Measurements from ENCODE around the genes OR13F1, OR13C3 and OR13C8.

- RRBS = no CpG with 5 or more reads among the region's 5 CpGs
Measured at GRCh38 chr9:100111035-100111681, 12.1 kb downstream of the INVS start.

- RRBS = no CpG with 5 or more reads among the region's 5 CpGs
Measured at GRCh38 chr9:100296756-100297615, 55.8 kb downstream of the TEX10 start.

GRCh38 chr9:101326426-101326622 lies 58.5 kb downstream of the BAAT start:
- RRBS = no CpG with 5 or more reads among the region's 2 CpGs

GRCh38 chr9:101326623-101327074 lies 58.2 kb downstream of the BAAT start:
- RRBS = no CpG with 5 or more reads among the region's 1 CpG

DNA sequence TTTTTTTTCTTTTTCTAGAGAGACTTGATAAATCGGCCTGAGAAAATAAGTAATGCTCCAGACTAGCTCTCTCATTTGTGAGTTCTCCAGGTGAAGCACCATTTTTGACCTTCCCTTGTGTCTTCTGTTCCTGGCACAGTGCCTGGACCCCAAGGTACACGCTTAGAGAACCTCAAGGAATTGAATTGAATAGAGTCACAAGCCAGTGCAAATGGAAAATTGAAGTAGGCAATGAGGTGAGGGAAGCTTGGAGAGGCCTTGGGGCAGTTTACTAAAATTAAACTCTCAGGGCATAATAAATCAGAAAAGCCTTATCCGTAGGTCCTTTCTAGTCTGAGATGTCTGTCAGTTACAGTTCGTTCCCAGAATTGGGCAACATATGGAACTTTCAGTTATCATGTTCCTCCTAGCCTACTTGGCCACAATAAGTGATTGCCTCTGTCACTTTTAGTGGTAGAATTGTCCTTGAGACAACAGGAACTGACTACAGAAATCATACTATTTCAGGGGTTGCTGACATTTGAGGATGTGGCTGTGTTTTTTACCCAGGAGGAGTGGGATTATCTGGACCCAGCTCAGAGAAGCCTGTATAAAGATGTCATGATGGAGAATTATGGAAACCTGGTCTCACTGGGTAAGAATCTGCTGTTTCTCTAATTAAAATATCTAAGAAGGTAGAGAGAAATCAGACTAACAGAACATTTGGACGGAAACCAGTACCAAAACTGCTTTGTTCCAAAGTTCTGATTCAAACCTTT lies 905 bp downstream of the ZNF189 start:
- RRBS = no CpG with 5 or more reads among the region's 5 CpGs

GRCh38 chr9:101422917-101423315 lies 12.7 kb downstream of the ALDOB start:
- RRBS = no CpG with 5 or more reads among the region's 2 CpGs

DNA sequence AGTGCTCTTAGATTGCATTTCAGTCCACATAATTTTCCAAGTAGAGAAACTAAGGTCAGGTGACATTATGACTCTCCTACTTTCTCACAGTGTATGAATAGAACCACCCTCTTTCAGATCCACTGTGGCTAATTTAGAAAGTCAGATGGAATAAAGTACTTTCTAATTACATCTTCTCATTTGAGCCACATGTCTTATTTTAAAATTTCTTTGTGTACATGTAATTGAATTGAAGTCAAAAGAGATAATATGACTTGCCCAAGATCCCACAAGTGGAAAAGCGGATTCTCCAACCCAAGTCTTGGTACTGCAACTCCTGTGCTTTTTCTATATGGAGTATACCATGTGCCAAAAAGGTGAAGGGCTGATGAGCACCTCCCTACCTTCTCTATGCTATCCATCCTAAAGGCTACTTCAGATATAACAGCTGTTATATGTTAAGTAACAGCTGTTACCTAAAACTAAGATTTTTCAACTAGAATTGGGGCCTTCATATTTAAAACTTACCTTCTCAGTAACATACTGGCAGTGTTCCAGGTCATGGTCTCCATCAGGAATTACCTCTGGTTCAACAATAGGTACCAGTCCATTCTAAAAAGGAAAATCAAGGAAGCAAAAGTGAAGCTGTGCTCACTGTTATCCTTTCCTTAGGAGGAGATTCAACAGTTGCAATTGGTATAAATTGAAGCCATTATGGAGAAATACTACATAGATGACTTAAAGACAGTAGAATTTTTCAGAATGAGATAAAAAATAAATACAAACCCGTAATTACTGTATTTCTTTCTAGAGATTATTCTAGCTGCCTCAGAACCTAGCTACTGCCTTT lies 9.3 kb downstream of the ALDOB start:
- RRBS = no CpG with 5 or more reads among the region's 2 CpGs

GRCh38 chr9:101605296-101605971 lies 10.7 kb upstream of the PPP3R2 start:
- RRBS = no CpG with 5 or more reads among the region's 5 CpGs

DNA sequence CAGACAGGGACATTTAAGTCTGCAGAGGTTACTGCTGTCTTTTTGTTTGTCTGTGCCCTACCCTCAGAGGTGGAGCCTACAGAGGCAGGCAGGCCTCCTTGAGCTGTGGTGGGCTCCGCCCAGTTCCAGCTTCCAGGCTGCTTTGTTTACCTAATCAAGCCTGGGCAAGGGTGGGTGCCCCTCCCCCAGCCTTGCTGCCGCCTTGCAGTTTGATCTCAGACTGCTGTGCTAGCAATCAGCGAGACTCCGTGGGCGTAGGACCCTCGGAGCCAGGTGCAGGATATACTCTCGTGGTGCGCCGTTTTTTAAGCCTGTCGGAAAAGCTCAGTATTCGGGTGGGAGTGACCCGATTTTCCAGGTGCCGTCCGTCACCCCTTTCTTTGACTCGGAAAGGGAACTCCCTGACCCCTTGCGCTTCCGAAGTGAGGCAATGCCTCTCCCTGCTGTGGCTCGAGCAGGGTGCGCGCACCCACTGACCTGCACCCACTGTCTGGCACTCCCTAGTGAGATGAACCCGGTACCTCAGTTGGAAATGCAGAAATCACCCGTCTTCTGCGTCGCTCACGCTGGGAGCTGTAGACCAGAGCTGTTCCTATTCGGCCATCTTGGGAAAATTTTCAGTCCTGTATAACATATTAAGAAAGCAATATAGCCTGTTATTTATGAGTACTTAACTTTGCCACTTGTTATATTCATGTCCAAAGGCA lies 485.0 kb upstream of the GRIN3A start:
- RRBS = no CpG with 5 or more reads among the region's 26 CpGs

DNA sequence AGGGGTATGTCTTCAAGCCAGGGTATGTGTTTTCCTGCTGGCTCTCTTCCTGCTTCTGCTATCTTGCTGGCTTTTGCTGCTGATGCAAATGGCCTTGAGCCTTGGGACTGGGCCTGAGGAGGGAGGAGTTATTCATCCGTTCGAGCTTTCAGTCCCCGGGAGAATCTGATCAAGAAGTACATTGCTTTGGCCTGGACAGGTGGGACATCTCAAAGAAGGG lies 194.0 kb downstream of the CYLC2 start:
- RRBS = no CpG with 5 or more reads among the region's 3 CpGs

- RRBS = no CpG with 5 or more reads among the region's 2 CpGs
Measured at GRCh38 chr9:104117940-104118504, 23.9 kb downstream of the SMC2 start.

DNA sequence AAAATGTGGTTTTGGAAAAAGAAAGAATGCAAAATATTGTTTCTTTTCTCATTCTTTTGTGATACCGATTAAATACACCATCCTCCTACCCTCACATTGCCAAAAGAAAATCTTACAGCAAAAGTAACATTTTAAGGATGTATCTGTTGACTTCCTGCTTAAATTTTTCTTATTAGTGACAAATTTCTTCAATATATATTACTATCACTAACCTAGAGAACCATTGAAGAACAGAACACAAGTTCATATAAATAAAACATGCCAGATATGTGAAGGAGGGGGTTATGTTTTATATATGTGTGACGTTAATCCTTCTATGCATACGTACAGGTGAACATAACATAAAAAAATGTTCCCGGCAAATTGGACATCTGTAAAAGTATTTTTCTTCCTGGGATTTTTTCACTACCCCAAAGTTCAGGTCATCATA lies at the start of gene OR13F1:
Gene OR13F1, plus strand, starts transcription at position 350 of the 430 bp plus-strand sequence.
- RRBS = no CpG with 5 or more reads among the region's 4 CpGs

GRCh38 chr9:104536607-104537233 lies at the start of gene OR13C3:
Gene OR13C3 (minus strand): TSS chr9:104536856.
- RRBS = no CpG with 5 or more reads among the region's 5 CpGs

GRCh38 chr9:104568912-104569350 lies at the start of gene OR13C8:
Gene OR13C8 (plus strand): TSS chr9:104569168.
- RRBS = no CpG with 5 or more reads among the region's 4 CpGs

DNA sequence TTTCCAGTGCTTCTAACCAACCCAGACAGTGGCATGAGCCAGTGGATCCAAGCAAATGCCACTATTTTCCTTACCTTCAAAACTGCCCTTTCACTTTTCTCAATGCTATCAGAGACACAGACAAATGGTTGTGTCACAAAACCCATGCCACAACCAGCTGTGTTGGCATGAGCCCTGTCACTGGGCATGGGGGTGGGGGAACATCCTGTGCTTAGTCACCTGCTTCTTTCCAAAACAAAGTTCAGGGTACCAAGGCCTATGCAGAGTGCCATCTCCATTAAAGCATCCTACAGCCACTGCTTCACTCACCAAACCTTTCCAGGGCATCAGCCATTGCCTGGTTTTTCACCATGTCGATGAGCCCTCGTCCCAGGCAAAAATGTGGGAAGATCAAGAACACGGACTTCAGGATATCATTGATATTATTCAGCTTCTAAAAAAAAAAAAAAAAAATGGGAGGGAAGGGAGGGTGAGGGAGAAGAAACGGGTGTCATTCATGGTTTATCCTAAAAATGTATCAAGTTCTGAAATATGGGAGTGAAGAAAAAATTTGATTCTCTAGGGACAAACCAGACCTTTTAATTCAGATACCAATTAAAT lies 30.2 kb downstream of the NIPSNAP3B start:
- RRBS = no CpG with 5 or more reads among the region's 4 CpGs

- RRBS = no CpG with 5 or more reads among the region's 4 CpGs
Measured at GRCh38 chr9:104851444-104852032, 76.4 kb downstream of the ABCA1 start.

DNA sequence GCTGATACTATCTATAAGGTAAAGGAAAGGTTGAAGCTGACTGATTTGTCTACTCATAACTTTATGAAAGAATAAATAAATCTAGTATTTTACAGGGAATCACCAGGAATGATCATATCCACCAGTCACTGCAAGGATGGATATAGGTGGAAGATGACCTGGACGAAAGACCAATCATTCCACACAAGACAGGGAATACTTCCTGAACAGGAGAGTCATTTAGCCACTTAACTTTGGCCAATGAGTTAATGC lies 60.4 kb downstream of the ABCA1 start:
- RRBS = no CpG with 5 or more reads among the region's 1 CpG

- RRBS = no CpG with 5 or more reads among the region's 14 CpGs
Measured at GRCh38 chr9:104868777-104869735, 58.9 kb downstream of the ABCA1 start.

DNA sequence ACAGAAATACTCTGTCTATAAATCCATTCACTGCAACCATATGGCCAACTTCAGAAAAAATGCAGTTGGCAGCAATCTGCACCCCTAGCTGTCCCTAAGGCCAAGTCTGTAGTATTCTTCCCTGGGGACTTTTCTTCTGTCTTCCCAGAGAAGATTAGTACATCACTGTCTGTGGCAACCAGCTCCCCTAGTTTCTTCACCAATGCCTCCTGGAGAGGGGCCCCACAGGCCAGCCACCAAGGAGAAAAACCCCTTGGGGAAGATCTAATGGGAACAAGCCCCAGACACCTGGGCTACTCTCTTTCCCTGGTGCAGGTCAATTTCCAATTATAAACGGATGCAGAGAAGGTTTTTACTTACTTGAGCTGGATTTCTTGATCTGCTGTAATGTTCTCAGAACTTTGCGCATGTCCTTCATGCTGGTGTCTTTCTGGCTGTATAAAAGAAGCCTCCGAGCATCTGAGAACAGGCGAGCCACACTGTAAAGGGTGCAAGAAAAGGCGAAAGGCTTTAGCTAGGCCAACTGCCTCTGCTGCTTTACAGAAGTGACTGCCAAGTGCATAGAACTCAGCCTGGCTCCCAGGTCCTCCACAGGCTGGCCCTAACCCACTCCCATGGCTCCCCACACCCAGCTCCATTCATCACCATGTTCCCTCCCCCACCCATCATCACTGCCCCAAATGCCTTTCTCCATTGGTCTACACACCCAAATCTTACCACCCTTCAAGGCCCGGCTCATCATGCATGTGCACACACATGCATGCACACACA lies 45.1 kb downstream of the ABCA1 start:
- RRBS = no CpG with 5 or more reads among the region's 6 CpGs

DNA sequence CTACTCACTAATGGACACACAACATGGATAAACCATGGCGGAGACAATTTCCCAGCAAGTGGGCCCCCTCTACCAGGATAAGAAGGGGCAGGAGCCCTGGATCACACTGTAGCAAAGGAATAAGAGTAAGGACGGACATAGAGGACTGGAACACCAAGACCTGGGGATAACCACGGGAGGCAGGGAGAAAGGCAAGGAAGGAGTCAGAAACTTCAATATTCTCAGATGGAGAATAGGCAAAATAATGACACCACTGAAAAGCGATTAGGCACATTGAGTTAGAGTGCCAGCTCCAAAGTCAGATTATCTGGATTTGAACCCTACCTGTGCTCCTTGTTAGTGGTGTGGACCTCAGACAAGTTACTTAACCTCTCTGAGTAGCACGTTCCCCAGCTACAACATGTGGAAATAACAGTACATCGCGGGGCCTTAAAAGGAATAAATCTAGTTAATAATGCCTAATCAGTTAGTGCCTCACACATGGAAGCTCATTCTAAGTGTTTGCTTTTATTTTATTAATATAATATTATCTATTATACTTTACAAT lies 26.4 kb downstream of the ABCA1 start:
- RRBS = no CpG with 5 or more reads among the region's 7 CpGs

All from pericardium (tissue), 1 donor.